ENCODE measurements around the genes CDKAL1, CARMIL1 and TRIM38.

DNA sequence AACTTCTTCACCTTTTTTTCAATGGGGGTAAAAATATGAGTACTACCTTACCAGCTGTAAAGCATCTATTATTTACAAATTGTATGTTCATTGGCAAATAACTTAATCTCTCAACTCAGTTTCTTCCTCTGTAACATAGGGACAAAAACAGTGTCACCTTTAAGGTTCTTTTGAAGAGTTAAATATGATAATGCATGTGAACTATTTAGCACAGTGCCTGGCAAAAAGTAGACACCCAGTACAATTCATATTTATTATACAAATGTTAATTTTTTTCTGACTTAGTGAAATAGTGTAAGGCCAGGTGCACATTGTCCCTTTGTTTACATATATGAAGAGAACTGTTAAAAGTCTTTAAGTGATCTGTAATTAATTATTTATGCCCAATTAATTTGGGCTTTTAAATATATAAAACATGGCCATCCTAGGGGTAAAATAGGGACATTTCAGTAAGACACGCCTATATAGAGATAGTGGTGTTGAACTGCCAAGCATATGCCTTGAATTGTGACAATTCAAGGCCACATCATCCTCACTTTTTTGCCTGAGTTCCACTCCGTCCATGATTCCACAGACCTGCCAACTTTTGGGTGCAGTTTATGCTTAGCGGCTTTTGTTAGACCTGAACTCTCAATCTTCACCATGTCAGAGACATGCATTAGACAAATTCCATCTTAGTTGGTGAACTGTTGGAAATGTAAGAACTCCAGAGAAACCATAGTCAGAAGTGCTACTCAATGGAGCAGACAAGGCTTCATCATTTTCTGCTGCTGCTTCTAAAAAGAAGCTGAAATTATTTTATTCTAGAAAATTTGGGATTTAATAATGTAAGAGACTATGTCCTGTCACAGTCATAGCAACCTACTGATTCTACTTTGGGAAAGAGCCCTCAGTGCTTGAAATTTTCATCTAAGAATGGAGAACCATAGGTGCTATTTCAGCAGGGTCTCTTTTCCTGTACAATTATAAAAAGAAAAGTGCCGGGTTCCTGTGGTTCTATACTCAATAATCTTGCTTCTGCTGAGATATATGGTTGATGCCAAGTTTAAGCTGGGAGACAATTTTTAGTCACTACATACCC lies 4.8 kb downstream of the E2F3 start:
- RRBS: no CpG with 5 or more reads among the region's 4 CpGs

DNA sequence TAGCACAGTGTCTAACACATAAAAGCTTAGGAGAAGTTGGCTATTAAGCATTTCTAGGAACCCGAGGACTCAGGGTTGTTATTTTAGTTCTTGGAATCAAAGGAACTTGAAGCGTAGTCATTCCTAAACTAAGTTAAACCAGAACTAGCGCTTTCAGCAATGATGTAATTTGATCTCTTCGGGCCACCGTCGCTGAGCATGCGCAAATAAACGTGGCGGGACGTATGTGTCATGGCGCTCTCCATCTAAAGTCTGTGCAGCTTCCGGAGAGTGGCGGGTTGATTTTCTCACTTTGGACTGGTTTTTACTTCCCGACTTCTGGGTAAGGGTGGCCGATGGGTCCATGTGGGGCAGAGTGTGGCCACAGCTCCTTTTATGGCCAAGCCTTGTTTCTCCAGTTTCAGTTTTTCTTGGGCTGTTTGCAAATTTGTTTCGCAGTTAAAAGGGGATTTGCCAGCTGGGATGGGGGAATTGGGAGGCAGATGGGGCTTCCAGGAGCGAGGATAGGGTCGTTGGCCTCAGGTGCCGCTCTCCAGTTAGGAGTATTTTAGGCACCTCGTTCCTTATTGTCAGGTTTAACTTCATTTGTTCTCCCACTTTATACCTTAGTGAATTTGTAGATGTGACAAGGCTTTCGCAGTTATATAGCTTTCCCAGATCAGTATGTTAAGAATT lies at the start of gene CDKAL1:
TSS of gene CDKAL1 (plus strand) at position 205 of the 675 bp plus-strand sequence.
- RRBS: no CpG with 5 or more reads among the region's 21 CpGs

DNA sequence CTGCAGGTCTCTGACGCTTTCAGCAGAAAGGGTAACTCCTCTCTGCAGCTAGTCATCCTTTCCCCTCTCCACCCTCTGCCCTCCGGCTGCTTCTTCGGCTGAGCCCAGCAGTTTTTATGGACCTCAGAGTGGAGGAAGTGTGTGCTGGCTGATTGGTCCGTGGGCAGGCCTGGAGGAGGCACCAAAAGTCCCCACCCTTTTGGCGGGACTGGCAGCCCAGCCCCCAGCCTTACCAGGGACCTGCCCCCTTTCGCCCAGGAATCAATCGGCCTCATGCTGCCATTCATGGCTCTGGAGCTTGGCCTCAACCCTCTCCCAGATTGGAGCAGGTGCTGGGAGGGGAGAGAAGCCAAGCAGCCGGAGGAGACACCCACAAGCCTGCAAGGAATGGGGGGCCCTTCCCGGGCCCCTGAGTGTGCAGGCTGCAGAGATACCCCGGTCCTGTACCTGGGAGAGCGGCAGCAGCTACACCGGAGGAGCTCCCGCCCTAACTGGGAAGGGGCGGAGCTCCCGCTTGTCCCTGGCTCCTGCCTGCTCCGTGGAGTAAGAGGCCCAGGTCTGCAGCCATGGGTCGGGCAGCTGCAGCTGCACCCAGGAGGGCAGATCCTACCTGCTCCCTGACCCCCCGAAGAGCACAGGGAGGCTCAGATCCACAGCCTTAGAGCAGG lies 170.3 kb upstream of the SOX4 start:
- RRBS: no CpG with 5 or more reads among the region's 18 CpGs

DNA sequence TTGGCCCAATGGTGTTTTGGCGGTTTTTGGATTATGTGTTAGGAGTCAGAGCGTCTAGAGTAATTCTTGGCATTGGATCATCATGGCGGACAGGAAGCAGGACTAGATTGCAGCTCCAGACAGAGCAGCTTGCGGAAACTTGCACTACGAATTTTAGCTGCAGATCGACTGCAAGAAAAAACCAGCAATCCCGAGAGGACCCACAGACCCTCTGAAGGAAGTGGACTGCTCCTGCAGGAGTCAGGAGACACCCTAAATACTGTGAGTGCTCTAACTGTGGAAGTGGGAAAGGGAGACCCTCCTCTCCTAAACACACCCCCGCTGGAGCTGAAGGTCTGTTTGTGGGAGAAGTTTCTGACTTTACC lies 280.2 kb downstream of the SOX4 start:
- RRBS: no CpG with 5 or more reads among the region's 8 CpGs

DNA sequence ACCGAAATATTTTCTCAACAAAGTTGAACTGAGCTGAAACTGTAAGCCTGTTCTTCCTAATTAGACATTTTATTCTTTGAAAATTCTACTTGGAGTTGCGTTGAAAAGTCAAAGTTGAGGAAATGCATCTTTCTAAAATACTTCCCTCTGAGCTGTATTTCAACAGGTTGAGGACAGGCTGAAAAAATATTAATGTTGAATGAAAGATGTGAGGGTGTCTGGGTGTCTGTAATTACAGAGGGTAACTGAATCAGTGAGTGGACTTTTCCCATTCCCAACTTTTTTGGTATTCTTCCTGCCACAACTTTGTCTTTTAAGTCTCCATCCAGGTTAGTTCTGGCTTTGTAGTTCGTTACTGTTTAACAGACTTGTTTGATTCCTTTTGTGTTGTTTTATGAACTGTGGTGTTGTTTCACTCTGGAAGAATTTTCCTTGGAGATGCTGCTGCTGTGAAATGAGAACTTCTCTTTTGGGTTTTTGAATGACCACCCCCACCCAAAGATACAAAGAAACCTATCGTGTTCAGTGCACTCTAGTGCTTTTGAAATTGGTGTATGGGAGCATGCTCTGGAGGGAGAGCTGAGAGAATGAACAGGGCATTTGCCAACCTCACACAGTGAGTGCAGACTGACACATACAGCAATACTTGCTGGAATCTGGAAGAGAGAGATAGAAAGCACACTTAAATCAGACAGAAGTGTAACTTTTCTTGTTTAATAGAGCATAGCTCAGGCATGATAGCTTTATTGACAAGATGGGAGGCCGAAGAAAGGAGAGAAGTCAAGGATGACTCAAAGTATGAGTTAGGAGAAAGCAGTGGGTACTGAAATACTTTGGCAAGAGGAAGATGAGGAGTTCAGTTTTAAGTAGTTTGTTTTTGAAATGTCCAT lies 293.0 kb downstream of the SOX4 start:
- RRBS: no CpG with 5 or more reads among the region's 5 CpGs

GRCh38 chr6:22827886-22828858 lies 258.8 kb downstream of the HDGFL1 start:
- RRBS: no CpG with 5 or more reads among the region's 9 CpGs

- RRBS: no CpG with 5 or more reads among the region's 3 CpGs
Observed at GRCh38 chr6:24313475-24313816, 44.4 kb downstream of the DCDC2 start.

- RRBS: no CpG with 5 or more reads among the region's 5 CpGs
Observed at GRCh38 chr6:24646723-24647074, 708 bp upstream of the KIAA0319 start.

DNA sequence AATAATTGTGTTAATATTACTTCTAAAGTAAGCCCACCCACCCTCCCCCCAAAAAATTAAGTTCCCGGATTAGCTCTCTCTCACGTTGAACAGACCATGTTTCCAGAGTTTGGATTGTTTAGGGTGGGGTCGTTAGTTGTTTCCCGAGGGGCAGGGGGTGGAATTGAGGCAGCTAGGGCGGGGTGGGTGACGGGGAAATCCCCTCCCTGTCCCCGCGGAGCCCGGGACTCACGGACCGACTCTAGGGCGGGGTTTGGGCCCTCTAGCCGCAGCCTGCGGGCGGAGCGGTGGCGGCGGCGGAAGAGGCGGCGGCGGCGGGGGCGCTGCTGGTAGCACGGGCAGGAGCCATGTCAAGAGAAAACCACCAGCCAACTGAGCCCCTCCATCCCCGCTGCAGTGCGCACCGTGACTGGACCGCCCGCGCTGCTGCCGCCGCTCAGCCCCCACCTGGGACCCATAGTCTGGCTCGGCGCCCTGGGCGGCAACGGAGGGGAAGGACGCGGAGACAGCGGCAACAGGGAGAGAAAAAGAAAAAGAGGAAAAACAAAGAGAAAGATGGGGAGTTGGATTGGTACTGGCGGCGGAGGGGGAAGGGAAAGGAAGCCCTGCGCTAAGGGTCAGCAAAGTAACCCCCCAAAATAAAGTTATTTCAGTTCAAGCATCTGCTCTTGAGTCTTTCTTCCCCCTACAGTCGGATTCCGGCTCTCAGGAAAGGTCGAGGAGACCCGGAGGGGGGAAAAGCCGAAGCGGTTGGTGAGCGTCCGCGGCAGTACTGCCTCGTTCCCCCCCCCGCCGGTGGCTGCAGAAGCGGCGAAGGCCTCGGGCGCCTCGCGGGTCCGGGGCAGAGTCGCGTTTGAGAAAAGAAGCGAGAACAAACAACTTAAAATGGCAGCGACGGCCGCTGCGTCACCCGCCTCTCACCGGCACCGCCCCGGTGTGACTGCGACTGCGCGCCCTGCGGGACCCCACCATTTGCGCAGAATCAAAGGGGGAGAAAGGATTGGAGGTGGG lies 1.3 kb upstream of the C6orf62 start:
- RRBS: 3% methylated on average over 25 of the region's 78 CpGs

DNA sequence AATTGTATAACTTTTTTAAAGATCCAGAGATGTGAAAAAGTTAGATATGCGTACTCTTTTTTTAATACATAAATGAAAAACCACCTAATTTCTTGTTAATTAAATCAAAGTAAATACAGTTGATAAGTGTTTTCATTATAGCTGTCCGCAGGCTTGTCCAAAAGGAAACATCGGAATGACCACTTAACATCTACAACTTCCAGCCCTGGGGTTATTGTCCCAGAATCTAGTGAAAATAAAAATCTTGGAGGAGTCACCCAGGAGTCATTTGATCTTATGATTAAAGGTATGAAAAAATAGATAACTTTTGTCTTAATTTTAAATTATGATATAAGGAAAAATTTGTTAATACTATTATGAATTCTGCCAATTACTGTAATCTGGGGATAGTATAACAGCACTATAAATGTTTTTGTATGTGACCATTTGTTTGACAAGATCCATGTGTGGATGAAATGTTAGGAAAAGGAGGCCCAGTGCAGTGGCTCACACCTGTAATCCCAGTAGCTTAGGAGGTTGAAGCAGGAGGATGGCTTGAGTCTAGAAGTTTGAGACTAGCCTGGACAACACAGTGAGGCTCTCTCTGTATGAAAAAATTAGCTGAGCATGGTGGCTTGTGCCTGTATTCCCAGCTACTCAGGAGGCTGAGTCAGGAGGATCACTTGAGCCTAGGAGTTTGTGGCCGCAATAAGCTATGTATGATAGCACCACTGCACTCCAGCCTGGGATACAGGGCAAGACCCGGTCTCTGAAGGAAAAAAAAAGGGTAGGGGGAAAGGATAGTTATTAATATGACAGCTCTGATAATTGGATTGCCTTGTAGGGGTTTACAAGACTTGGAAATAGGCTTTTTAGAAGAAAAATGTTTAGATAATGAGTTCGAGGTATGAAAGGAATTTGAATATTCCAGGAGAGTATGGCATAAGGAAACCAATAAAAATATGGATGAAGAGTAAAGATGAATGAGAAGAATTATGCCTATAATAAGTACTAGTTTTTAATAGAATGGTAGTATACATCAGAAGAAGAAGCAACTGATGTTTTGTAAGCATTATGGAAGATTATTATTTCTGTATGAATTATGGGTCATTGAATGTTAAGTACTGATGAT lies 7.0 kb downstream of the GMNN start:
- RRBS: no CpG with 5 or more reads among the region's 6 CpGs

DNA sequence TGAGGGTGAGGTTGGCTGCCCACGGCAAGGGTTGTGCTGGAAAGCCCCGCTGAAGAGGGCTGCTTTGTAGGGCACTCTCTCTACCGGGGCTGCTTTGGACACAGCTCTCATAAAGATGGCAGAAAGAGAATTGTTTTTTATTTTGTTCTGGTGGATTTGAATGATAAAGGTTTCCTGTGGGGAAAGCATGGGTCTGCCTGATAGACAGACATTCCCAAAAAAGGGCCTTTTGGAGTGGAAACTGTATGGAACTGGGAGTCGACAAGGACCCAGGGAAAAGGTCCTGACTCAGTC lies 24.3 kb downstream of the RIPOR2 start:
- RRBS: no CpG with 5 or more reads among the region's 4 CpGs

DNA sequence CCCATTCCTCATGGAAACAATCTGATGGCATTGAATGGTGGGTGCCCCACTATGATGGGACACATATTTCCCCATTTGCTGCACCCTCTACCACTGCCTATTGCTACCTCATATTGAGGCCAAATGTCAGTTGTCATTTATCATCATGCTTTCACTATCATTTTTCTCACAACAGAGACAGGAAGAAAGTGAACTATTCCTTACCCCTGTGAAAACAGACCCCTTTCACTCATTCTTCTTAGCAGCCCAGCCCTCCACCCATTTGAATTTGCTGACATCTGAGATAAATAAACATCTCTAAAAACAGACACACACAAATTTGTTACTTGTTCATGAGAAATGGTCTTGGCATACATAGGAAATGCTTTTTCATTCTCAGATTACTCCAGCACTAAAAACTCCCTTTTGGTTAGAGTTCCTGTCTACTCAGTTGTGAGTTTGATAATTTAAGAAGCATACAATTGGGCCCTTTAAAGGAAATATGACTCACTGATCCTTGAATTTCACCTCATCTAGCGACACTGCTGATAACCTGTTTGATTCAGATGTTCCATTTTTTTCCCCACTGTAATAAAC lies 105.3 kb upstream of the RIPOR2 start:
- RRBS: no CpG with 5 or more reads among the region's 1 CpG

DNA sequence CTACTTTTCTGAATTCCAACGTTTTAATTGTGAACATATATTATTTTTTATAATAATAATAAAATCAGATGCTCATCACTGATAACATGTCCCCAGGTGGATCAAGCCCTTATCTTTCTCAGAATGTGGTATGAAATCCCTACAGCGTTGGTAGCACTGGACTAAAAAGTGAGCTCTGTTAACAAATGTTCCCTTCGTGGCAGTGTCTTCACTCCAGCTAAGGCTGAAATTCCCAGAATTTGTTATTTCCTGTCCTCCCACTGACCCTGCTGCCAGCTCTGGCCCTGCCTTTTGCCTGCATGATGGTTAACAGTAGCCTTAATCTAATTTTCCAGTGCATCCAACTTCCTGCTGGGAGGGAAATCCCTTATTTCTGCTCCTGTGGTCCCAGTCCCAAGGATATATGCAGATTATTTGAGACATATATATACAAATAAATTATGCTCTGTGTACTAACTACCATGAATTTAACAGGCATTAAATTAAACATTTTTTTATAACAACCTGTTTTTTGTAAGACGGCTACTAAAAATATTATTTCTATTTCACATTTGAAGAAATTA lies 157.2 kb upstream of the CARMIL1 start:
- RRBS: no CpG with 5 or more reads among the region's 4 CpGs

- RRBS: no CpG with 5 or more reads among the region's 7 CpGs
Observed at GRCh38 chr6:25169510-25170355, 109.4 kb upstream of the CARMIL1 start.

GRCh38 chr6:25278865-25279650 lies at the start of gene CARMIL1:
Gene CARMIL1 (plus strand): TSS chr6:25279374.
- RRBS: 4% methylated on average over 13 of the region's 82 CpGs

- RRBS: no CpG with 5 or more reads among the region's 5 CpGs
Observed at GRCh38 chr6:25280750-25281079, 1.5 kb downstream of the CARMIL1 start.

DNA sequence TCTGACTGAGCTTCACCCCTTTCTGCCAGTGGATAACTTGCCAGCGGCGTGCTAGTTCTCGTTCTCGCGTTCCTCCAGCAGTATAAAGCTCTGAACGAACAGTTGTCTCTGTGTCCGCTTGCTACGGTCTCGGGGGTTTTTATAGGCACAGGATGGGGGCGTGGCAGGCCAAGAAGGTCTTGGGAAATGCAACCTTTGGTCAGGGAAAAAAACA lies 16.2 kb downstream of the H2AC1 start:
- RRBS: no CpG with 5 or more reads among the region's 10 CpGs

GRCh38 chr6:25876236-25876688 lies 2.2 kb upstream of the SLC17A3 start:
- RRBS: no CpG with 5 or more reads among the region's 1 CpG

DNA sequence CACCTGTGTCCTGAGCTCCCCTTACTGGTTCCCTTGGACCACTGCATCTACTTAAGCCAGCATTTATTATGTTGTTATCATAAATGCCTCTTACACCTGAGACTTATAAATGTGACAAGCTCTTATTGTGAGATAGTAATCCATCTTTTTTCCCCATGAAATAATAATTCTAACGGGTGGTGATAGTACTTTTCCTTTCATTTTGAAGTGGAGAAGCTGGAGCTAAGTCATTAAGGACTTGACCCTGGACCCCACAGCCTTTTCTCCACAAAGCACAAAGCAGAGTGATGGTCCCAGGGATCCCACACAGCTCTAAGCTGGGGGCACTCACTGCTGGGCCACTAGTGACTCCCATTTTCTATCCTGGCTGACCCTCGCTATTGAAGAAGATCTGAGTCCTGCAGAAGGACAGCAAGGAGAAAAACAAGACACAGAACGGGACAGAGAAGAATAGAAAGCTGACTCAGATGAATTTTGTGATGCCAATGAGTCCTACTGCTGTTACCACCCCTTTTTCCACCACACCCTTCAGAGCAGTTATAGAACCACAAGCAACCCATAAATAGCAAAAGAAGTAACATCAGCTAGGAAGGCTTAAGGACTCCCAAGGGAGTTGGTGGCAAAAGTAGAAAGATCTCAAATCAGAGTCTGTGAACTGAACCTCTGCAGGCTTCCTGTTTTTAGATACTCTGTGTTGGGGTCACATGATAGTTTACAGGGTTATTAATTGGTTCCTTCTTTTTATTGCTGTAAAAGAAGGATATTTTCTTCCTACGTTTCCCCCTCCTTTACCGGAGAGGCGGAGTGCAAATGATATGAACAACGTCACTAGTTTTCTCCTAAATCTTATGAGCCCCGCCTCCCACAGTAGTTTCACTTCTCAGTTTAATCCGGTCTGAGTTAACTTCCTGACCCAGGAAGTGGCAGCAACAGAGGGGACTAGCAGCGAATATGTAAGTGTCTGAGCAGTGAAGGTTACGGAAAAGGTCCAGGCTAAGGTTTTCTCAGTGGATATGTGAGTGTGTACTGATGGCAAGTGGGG lies at the start of gene TRIM38:
TSS of gene TRIM38 (plus strand) at position 900 of the 1,042 bp plus-strand sequence.
- RRBS: 11% methylated on average over 4 of the region's 11 CpGs